ENCODE measurements around the genes DNAAF8 and PPL.

DNA sequence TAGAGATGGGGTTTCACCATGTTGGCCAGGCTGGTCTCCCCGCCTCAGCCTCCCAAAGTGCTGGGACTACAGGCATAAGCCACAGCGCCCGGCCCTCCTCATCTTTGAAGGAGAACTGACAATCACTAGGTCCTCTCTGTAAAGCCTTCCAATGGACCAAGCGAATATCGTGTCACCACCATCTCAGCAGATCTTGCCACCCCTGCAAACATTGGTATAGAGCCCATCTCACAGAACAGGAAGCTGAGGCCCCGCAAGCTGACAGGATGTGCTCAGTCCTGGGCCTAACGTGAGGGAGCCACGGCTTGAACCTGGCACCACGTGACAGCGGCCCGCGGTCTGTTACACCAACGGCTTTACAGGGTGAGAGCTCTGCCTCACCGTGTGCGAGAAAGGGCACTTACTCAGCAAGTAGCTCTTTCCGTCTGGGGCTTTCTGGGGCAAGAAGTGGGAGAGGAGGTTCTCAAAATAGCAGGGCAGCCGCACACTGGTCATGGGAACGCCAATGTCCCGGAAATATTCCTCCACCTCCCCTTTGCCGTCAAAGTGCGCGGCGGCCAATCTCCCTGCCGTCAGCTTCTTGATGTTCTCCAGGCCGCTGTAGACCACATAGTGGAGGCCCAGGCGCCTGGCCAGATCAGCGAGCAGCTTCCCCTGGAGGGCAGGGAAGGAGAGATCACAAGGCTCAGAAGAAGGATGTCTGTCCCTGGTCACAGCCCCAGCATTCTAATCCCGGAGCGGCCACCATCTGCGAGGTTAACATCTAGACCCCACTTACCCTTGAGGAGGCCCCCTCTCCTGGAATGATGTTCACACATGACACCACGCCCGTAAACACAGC, 8.5 kb downstream of the NMRAL1 start:
- PRO-cap, 4 experiments, result no peak in any of the 4 experiments
- RAMPAGE, long total RNA, 2 experiments, result no peak in any of the 2 experiments
- RRBS, result 79% methylated on average over 5 of the region's 32 CpGs

DNA sequence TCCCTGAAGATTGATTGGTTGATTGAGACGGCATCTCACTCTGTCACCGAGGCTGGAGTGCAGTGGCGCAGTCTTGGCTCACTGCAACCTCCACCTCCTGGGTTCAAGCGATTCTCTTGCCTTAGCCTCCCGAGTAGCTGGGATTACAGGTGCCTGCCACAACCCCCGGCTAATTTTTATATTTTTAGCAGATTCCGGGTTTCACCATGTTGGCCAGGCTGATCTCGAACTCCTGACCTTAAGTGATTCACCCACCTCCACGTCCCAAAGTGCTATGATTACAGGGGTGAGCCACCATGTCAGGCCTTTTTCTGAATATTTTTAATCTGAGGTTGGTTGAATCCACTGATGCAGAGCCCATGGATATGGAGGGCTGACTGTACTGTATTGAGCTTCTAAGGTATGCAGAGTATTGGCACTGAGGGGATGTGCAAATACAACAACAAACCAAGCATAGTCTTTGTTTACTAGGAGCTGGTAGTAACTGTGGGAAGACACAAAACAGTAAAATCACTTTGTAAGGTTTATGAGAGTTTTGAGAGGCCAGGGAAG, 8.8 kb downstream of the HMOX2 start:
- PRO-cap, 4 experiments, result no peak in any of the 4 experiments
- RAMPAGE, long total RNA, 2 experiments, result no peak in any of the 2 experiments
- RRBS, result no CpG with 5 or more reads among the region's 9 CpGs

GRCh38 chr16:4537131-4538164, 1.1 kb downstream of the CDIP1 start:
- PRO-cap, 4 experiments, result peak in 4 of 4 experiments; most common plus-strand start chr16:4537939 (in 4); most common minus-strand start chr16:4537906 (in 1)
- RAMPAGE, long total RNA, 2 experiments, result no peak in any of the 2 experiments
- RRBS, result 18% methylated on average over 18 of the region's 53 CpGs

DNA sequence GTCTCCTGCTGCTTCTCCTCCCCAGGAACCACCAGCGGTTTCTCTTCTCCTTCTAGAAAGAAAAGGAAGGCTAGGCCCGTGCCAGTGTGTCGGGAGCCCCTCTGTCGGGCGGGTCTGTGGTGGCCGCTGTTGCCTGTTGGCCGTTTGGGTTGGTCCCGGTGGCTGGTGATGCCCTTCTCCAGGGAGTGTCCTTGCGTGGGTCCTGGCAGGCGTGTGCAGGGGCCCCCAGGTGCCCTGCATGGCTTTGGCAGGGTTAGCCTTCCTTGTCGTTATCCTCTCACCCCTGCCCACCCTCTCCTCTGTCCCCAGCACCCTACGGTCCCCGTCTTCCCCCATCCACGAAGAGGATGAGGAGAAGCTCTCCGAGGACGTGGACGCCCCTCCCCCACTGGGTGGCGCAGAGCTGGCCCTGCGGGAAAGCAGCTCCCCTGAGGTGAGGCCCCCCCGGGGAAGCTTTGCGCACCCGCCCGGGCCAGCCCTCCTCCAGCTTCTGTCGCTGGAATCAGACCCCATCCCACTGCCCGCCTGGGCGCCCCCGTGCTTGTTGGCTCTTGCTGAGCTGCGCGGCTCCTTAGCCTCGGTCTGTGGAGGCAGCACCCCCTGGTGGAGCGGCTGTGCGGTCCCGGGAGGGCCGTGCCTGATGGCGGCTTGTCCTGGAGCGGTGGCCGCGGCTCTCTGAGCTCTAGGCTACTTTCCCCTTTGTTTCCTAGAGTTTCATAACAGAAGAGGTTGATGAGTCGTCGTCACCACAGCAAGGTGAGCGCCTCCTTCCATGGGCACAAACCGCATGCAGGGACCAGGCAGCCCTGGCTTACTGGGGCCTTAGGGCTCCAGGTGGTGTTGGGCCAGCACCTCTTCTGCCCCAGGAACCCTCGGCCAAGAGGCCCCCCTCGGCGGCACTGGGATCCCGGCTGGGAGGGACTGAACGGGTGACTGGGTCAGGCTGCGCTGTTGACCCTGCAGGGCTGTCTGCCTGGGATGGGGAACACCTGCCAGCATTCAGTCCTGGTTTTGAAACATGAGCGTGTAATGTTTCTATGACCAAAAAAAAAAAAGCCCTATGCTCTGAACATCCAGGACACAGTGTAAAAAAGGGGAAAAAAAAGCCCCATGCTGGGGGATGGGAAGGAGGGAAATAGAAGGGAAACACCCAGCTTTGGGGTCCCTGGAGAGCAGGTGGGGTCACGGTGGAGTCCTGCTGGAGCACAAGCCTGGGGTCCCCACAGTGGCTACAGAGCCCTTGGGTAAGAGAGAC, 10.4 kb upstream of the NUDT16L1 start:
- PRO-cap, 4 experiments, result no peak in any of the 4 experiments
- RAMPAGE, long total RNA, 2 experiments, result start-site peak on the plus strand in 1 of 2 experiments, centred at position 370 of the sequence, 17 reads per replicate
- RRBS, result no CpG with 5 or more reads among the region's 50 CpGs

- PRO-cap, 4 experiments, result no peak in any of the 4 experiments
- RAMPAGE, long total RNA, 2 experiments, result no peak in any of the 2 experiments
- RRBS, result no CpG with 5 or more reads among the region's 5 CpGs
Measured at GRCh38 chr16:4725059-4725563, 9.0 kb downstream of the ANKS3 start.

DNA sequence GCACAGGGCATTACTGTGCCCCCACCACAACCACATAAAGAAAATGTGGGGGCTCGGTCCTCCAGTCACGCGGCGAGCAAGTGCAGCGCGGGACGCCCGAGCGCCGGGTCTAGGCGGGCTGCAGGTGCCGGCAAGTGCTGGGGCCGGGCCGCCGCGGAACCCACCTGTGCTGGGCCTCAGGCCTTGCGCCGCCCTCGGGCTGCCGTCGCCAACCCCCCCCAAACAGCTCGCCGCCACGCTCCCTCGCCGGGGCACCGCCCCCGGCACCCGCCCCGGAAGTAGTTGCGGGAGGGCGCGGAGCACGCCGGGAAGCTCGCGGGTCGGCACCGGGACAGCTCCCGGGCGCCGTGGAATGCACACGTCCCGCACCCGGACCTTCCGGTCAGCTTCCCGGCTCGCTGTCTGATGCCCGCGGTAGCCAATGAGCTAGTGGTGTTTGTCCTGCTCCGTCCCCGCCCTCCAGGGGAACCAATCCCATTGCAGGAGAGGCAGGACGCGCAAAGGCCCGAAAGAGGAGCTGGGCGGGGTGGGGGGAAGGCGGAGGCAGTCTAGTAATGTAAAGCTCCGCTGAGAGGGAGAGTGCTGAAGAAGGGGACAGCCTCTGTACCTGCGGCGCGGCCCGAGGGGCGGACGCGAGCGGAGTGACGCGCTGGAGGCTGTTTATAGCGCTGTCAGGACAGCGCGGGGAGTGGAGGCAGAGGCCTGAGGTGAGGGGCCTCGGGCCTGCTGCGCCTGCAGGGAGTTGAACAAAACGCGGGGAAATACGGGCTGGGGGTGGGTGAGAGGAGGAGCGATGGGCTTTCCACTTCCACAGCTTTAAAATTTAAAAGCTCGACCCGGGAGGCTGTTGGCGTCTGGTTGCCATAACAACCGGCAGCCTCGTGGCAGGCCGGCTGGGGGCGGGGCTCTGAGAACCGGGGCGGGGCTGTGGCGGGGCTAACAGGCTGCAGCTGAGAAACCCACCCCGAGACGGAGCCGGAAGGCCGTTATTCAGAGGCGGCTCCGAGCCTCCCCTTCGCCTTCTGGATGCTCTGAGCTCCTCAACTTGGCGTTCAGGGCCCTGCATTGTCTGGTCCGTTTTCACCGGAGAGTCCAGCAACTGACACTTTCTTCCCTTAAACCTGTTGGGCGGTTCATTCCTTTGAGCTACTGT, at the start of gene DNAAF8:
DNAAF8 (plus strand) TSS at position 546 of the 1,153 bp plus-strand sequence.
- PRO-cap, 4 experiments, result peak in 4 of 4 experiments; most common plus-strand start position 967 of the sequence (in 4); most common minus-strand start position 280 of the sequence (in 3)
- RAMPAGE, long total RNA, 2 experiments, result no peak in any of the 2 experiments
- RRBS, result 2% methylated on average over 20 of the region's 98 CpGs

GRCh38 chr16:4745080-4745660, 10.8 kb downstream of the DNAAF8 start:
- PRO-cap, 4 experiments, result no peak in any of the 4 experiments
- RAMPAGE, long total RNA, 2 experiments, result no peak in any of the 2 experiments
- RRBS, result no CpG with 5 or more reads among the region's 6 CpGs

DNA sequence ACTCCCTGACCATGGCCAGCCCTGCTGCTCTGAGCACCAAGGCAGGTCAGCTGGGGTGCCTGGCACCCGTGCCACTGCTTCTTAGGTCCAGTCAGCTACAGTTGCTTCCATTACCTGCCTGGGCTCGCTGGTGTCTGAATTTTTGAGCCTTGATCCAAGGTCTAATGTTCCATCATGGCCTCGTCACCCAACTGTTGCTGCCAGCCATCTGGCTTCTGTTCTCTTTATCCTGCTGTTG, 16.7 kb downstream of the GLYR1 start:
- PRO-cap, 4 experiments, result no peak in any of the 4 experiments
- RAMPAGE, long total RNA, 2 experiments, result no peak in any of the 2 experiments
- RRBS, result no CpG with 5 or more reads among the region's 3 CpGs

GRCh38 chr16:4830678-4830971, 16.5 kb downstream of the GLYR1 start:
- PRO-cap, 4 experiments, result no peak in any of the 4 experiments
- RAMPAGE, long total RNA, 2 experiments, result no peak in any of the 2 experiments
- RRBS, result no CpG with 5 or more reads among the region's 8 CpGs

DNA sequence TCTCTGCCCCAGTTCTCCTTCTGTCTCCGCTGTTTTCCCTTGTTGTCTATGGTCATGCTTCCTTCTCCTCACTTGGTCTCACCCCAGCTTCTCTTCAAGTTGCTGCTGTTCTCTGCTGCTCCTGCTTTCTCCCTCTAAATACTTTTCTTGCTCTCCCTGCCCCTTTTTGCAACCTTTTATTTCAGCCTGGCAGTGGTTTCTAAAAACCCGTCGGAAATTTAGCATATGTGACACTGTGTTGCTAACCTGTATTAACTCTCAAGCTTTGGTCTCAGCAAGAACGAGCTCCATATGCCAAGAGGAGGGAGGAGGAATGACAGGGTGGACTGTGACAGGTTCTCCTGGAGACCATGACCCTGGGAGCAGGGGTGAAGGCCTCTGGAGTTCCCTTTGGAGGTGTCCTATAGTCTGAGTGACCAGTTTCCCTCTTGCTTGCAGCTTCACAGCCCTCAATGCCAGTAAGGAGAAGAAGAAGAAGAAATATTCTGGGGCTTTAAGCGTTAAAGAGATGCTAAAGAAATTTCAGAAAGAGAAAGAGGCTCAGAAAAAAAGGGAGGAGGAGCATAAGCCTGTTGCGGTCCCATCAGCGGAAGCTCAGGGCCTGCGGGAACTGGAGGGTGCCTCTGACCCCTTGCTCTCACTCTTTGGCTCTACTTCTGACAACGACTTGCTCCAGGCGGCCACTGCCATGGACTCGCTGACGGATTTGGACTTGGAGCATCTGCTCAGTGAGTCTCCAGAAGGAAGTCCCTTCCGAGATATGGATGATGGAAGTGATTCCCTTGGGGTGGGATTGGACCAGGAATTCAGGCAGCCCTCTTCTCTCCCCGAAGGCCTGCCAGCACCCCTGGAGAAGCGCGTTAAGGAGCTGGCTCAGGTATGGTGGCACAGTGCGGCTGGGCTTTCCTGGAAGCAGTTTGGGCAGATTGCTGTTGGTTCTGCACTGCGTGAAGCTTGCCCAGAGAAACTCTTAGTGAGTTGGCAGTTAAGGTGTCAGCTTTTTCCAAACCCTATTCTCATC, 13.3 kb downstream of the UBN1 start:
- PRO-cap, 4 experiments, result no peak in any of the 4 experiments
- RAMPAGE, long total RNA, 2 experiments, result no peak in any of the 2 experiments
- RRBS, result no CpG with 5 or more reads among the region's 18 CpGs

GRCh38 chr16:4868380-4869282, 21.4 kb downstream of the UBN1 start:
- PRO-cap, 4 experiments, result no peak in any of the 4 experiments
- RAMPAGE, long total RNA, 2 experiments, result no peak in any of the 2 experiments
- RRBS, result no CpG with 5 or more reads among the region's 9 CpGs

DNA sequence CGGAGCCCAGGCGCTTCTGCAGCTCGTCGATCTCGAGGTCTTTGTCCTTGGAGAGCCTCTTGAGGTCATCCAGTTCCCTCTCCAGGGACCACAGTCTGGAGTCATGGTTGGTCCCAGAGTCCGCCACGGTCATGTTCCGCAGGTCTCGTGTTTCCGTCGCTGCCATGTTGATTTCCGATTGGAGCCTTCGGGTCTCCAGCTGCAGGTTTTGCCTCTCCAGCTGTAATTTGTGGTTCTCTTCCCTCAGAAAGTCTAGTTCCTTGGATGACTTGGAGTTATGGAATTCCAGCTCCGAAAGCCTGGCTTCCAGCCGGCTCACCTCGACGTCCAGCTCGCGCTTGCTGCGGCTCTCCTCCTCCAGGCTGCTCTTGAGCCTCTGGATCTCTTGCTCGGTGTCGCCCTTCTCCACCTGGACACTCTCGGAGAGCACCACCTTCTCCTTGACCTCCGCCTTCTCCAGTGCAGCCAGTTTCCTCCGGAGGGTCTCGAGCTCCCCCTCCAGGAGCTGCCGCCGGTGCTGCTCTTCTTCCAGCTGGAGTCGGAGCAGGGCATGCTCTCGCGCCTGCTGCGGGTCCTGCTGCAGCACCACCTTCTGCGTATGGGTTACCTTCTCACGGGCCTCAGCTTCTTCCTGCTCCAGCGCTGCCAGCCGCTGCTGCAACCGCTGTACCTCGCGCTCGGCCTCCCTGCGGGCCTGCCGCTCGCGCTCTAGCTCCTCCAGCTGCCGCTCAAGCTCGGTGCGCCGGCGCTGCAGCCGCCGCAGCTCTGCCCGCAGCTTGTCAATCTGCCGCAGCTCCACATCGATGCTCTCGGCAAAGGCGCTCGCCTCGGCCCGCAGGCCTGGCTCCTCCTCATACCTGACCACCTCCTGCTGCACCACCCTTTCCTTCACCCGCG, 36.7 kb downstream of the UBN1 start:
- PRO-cap, 4 experiments, result no peak in any of the 4 experiments
- RAMPAGE, long total RNA, 2 experiments, result start-site peak on the minus strand in 1 of 2 experiments, centred at positions 279 to 770 of the sequence, 22 to 23 reads per replicate
- RRBS, result no CpG with 5 or more reads among the region's 61 CpGs

DNA sequence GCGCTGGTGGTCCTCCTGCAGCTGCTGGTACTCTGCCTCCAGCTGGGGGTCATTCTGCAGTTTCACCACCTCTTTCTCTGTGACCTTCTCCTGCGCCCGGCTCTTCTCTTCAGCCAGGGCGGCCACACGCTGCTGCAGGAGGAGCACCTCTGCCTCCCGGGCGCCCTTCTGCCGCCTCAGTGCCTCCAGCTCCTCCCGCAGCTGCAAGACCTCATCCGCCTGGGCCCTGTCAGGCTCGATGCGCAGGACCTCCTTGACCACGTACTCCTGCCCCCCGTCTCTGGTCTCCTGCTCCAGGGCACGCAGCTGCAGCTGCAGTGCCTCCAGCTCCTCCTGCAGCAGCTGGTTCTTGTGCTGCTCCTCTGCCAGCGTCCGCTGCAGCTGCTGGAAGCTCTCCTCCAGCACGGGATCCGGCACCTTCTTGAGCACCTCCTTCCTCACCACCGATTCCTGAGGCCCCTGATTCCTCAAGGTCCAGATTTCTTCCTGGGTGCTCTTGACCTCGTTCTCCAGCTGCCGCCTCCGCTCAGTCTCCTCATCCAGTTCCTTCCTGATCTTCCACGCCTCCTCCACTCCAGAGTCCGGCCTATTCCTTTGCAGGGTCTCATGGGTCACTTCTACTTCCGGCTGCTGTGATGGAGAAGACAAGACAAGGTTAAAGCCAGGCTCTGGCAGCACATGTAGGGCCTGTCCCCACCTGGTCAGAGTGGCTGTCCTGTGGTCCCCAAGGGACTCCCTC, 38.3 kb downstream of the UBN1 start:
- PRO-cap, 4 experiments, result no peak in any of the 4 experiments
- RAMPAGE, long total RNA, 2 experiments, result no peak in any of the 2 experiments
- RRBS, result 80% methylated on average over 4 of the region's 26 CpGs

- PRO-cap, 4 experiments, result no peak in any of the 4 experiments
- RAMPAGE, long total RNA, 2 experiments, result no peak in any of the 2 experiments
- RRBS, result no CpG with 5 or more reads among the region's 26 CpGs
Measured at GRCh38 chr16:4890076-4890917, 43.0 kb downstream of the UBN1 start.

GRCh38 chr16:4936914-4937518, at the start of gene PPL:
PPL (minus strand) TSS chr16:4937148.
- PRO-cap, 4 experiments, result peak in 4 of 4 experiments; most common plus-strand start chr16:4937323 (in 2); most common minus-strand start chr16:4937207 (in 3)
- RAMPAGE, long total RNA, 2 experiments, result no peak in any of the 2 experiments
- RRBS, result 2% methylated on average over 37 of the region's 71 CpGs

- PRO-cap, 4 experiments, result no peak in any of the 4 experiments
- RAMPAGE, long total RNA, 2 experiments, result no peak in any of the 2 experiments
- RRBS, result no CpG with 5 or more reads among the region's 4 CpGs
Measured at GRCh38 chr16:5002926-5003298, 30.8 kb downstream of the NAGPA start.

DNA sequence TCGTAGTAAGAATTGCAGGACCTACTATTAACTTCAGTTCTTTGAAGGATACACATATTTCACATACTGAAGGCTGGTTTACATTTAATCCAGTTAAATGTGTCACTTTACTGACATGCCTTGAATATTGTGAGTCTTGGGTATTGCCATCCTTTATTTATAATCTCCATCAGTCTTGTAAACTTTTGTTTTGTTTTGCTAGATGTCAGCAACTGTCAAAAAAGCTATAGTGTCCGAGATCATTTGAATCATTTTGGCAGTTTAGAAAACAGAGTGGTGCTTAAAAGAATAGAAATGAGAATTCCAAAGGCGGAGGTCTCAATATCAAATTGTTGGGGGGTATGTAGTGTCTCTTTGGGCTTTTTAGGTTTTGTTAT, 529.2 kb downstream of the RBFOX1 start:
- PRO-cap, 4 experiments, result no peak in any of the 4 experiments
- RAMPAGE, long total RNA, 2 experiments, result no peak in any of the 2 experiments
- RRBS, result no CpG with 5 or more reads among the region's 3 CpGs

DNA sequence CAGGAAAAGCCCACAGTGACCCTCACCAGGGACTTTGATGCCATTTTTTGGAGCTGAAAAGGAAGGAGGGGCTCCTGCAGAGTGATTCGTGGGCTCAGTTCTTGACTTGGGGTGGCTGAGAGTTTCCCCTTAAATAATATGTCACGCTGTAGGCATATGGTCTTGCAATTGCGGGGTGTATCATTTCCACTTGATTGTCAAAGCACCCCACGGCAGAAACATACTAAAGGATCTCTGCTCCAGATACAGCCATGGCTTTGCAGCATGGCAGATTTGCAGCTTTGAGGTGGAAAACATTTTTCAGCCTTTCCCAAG, 1238.4 kb downstream of the TMEM114 start:
- PRO-cap, 4 experiments, result no peak in any of the 4 experiments
- RAMPAGE, long total RNA, 2 experiments, result no peak in any of the 2 experiments
- RRBS, result no CpG with 5 or more reads among the region's 4 CpGs

- PRO-cap, 4 experiments, result no peak in any of the 4 experiments
- RAMPAGE, long total RNA, 2 experiments, result no peak in any of the 2 experiments
- RRBS, result no CpG with 5 or more reads among the region's 3 CpGs
Measured at GRCh38 chr16:8089582-8090291, 500.6 kb downstream of the TMEM114 start.

DNA sequence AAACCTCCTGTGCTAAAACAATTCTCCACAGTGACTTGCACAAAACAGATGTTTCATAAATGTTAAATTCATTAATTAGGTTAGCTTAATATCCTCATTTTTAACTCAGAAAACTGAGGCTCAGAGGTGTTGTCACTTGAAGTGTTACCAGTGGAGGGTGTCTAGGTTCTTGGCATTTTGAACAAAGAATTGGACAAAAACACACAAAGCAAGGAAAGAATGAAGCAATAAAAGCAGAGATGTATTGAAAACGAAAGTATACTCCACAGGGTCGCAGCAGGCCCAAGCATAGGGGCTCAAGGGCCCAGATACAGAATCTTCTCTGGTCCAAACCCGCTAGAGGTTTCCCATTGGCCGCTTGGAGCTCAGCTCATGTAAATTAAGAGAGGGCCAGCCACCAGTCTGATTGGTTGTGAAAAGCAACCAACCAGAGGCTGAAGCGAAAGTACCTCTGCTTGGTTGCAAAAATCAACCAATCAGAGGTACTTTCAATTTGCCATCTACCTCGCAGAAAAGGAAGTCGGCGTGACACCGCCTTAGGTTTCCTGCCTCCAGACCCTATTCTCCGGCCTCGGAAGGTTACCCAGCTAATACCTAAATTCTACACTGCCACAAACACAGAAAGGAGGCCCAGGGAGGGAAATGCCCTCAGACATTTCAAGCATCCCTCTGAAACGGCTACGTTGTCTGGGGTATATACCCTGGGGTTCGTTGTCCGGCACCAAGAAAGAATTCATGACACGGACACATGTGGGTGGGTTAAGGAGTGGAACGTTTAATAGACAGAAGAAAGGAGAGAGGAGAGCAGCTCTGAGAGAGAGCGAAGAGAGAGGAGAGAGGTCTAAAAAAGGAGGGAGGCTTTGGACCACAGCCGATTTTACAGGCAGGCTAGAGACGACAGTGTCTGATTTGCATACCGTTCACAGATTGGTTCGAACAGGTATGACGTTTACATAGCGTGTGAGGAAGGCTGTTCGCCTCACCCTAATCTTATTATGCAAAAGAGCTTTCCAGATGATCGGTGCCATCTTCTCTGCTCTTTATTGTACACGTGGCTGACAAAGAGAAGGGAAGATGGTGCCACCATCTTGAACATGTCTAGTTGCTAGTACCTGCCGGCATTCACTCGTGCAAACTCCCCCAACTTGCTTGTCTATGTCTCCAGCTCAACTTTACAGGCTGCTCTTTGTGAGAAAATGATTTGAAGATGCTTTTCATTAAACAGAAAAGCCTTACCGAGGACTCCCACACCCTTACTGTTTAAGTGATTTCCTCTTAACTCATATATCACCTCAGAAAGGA, 481.2 kb downstream of the TMEM114 start:
- PRO-cap, 4 experiments, result no peak in any of the 4 experiments
- RAMPAGE, long total RNA, 2 experiments, result no peak in any of the 2 experiments
- RRBS, result no CpG with 5 or more reads among the region's 30 CpGs

All from uterus (tissue), 7 donors.